LNCaP clone FGC (cell line): ENCODE results near the gene KCNAB1.

- RRBS, 2 experiments = no CpG with 5 or more reads among the region's 1 CpG
Measured at GRCh38 chr3:152405740-152406204, 137.0 kb downstream of the MBNL1 start.

DNA sequence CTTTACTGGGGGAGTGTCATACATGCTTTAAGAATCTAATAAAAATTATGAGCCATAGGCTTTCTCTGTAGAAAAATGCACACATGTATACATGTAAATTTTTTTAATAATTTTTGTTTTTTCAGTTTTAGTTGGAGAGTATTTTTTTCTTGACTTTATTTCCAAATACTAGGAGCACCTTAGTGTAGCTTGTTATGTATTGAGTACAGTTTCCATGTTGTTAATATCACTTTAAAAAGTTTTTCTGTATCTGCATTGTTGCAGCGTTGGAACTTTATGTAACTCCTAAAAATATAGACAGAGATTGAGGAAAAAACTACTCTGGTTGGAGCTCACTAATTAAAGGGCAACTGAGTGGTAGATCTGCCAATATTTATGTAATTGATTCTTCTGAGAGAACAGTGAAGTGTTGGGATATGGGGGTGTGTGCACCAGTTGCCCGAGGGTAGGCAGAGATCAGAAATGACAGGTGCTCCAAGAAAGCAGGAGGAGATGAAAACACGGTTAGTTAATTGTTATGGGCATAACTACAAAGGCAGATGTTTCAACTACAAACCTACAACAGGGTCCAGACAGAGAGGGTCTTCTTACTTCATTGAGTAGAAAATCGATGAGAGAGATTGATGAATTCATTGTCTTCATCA is 17.1 kb downstream of the ARHGEF26 start:
- RRBS, 2 experiments = no CpG with 5 or more reads among the region's 4 CpGs

GRCh38 chr3:154212710-154213062 is 91.5 kb downstream of the ARHGEF26 start:
- RRBS, 2 experiments = no CpG with 5 or more reads among the region's 2 CpGs

- RRBS, 2 experiments = no CpG with 5 or more reads among the region's 4 CpGs
Measured at GRCh38 chr3:155605643-155606012, 139.2 kb downstream of the PLCH1 start.

GRCh38 chr3:155862629-155863047 is 7.8 kb upstream of the GMPS start:
- RRBS, 2 experiments = no CpG with 5 or more reads among the region's 8 CpGs

- RRBS, 2 experiments = no CpG with 5 or more reads among the region's 8 CpGs
Measured at GRCh38 chr3:155987125-155987483, 116.7 kb downstream of the GMPS start.

GRCh38 chr3:156120333-156120964 is at the start of gene KCNAB1:
Gene KCNAB1, plus strand, starts transcription at chr3:156120578.
- RRBS, 2 experiments = no CpG with 5 or more reads among the region's 20 CpGs

DNA sequence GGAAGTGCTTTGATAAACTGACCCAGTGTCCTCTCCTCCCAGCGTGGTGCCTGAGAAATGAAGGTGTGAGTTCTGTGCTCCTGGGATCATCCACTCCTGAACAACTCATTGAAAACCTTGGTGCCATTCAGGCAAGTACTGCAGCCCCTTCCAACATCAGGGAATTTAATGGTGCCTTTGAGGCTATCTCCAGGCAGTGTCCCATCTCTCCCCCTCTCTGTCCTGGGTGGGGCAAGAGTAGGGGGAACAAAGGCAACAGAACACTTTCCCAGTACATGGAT is 23.6 kb downstream of the SSR3 start:
- RRBS, 2 experiments = no CpG with 5 or more reads among the region's 1 CpG

- RRBS, 2 experiments = no CpG with 5 or more reads among the region's 15 CpGs
Measured at GRCh38 chr3:156675970-156676346, 1.6 kb downstream of the TIPARP start.

DNA sequence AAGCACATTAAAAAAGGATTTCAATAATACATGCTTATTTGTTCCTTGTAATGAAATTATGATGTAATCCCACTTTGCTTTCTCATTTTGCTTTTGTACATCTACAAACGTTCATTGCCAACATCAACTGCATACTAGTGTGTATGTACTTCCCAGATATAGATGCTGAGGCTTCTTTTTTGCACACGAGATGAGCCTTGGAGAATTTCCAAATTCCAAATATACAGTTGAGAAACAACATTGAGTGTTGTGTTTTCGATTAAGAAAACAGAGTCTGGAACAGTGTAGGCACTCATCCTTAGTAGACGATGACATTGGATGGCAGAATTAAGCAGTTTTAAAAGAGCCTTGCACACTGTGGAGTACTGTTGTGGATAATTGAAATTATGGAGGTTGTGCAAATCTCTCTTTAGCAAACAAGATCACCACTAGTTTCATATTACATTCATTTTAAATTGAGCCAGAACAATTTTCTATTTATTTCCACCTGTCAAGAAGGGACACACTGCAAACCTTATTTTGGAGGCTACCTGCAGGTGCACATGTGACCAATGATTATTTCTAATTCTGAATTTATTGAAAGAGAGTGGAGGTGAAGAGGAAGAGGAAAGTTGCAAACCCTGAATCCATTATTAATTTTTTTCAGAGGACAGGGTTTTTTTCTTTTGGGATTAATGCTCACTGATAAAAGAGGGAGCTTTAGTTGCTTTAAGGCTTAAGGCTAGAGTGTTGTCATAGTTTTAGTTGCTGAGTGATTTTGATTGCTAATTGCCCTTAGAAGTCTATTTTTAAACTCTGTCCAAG is 7.5 kb downstream of the TIPARP start:
- RRBS, 2 experiments = no CpG with 5 or more reads among the region's 4 CpGs

GRCh38 chr3:156781485-156782160 is 44.5 kb upstream of the LEKR1 start:
- RRBS, 2 experiments = no CpG with 5 or more reads among the region's 3 CpGs

DNA sequence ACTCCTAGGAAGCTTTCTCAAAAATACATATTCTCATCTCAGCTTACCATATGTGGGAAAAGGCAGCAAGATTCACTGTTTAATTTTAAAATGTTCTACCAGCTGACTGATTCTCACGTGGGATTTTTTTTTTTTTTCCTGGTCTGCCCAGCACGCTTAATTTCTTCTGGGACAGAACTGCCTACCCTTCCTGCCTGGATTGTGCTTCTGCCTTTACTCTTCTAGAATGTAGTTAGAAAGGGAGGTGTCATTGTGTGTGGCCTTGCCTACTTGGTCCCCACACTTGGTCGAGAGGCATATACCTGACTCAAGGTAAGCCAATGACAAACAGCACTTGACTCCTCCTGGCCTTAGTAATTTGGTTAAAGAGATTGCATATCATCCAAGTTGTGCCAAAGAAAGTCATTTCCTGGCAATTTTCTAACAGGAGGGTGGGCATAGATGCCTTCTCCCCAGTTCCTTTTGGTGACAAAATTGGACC is 8.1 kb upstream of the LEKR1 start:
- RRBS, 2 experiments = no CpG with 5 or more reads among the region's 3 CpGs

DNA sequence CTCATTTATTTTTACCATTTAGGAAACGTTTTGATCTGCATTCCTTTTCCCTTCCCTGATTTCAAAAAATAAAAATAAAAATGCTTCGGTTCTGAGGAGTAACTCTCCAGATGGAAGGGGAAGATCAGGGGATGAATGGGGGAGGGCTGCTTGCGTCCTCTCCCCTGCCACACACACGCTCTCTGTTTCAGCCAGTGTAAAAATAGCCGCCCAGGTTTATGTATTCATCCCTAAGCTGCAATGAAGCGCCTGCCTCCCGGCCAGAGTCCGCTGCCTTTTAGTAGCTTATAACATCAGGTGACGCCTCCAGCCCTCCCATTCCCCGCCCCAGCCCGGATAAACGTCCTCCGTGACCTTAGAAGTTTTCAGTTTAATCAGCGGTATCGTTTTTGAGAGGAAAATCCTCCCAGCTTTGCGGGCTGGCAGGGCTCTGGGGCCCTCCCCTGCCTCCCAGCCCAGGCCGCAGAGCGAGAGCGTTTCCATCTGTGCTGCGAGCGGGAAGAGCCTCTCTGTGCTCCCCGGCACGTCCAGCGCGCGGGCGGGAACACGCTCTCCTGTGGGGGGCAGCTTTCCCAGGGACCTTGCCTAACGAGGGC is 71.4 kb downstream of the CCNL1 start:
- RRBS, 2 experiments = 2 to 3% methylated on average over 5 of the region's 29 CpGs

- RRBS, 2 experiments = no CpG with 5 or more reads among the region's 3 CpGs
Measured at GRCh38 chr3:157111606-157111962, 48.4 kb downstream of the CCNL1 start.

GRCh38 chr3:157135965-157136639 is 23.8 kb downstream of the CCNL1 start:
- RRBS, 2 experiments = no CpG with 5 or more reads among the region's 5 CpGs

- RRBS, 2 experiments = no CpG with 5 or more reads among the region's 2 CpGs
Measured at GRCh38 chr3:157156305-157156718, 3.6 kb downstream of the CCNL1 start.

DNA sequence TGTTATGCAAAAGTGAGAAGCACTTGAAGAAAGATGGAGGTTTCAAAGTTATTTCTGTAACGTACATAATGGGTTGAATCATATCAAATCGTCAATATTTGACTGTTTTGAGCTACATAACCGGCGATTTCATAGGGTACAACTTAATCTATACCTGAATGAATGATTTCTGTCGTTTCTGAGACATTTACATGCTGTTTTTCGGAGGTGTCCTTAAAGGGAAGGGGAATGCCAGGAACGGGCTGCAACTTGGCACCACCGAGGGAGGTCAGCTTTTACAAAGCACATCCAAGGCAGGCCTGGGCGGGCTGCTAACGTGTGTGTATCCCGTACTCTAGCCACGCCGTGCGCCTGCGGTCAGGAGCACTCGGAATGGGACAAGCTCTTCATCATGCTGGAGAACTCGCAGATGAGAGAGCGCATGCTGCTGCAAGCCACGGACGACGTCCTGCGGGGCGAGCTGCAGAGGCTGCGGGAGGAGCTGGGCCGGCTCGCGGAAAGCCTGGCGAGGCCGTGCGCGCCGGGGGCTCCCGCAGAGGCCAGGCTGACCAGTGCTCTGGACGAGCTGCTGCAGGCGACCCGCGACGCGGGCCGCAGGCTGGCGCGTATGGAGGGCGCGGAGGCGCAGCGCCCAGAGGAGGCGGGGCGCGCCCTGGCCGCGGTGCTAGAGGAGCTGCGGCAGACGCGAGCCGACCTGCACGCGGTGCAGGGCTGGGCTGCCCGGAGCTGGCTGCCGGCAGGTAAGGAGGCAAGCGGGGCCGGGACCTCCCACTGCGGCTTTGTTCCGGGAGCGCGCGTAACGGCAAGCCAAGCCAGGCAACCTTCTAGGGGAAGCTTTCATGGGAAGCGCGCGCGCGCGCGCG is 756 bp downstream of the PTX3 start:
- RRBS, 2 experiments = no CpG with 5 or more reads among the region's 75 CpGs

DNA sequence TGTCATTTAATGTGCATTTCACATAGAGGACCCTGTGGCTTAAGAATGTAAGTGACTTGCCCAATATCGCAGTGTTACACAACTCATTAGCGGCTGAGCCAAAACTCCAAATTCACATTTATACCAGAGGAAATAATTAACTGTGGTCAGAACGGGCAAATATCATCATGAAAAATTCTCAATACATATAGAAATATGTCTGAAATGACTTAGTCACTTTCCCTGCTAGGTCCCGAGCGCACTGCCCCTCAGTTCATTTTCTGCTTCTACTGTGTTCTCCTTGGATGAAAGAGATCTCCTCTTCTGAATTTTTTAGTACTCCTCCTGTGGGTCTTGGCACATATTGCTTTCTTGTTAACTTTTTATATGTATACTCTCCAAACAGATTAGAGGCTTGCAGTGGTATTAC is 33.0 kb downstream of the PTX3 start:
- RRBS, 2 experiments = no CpG with 5 or more reads among the region's 5 CpGs